ENCODE results near the gene LPP.

DNA sequence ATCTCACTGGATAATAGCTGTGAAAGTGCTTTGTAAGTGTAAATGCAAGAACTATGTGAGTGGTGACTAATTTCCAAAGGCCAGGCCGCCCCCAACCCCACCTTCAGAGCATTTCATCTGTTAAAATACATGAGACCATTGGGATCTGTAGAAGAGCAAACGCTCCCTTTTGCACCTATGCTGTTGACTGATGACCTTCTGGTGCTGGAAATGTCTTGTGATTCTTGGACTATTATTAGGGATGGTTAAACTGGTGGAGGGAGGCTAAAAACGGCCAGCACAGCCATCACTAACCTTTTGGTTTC lies 196.7 kb upstream of the LPP start:
- RRBS, 2 experiments = no CpG with 5 or more reads among the region's 3 CpGs

GRCh38 chr3:187979481-187979993 lies 174.4 kb upstream of the LPP start:
- RRBS, 2 experiments = no CpG with 5 or more reads among the region's 2 CpGs

- RRBS, 2 experiments = no CpG with 5 or more reads among the region's 2 CpGs
Measured at GRCh38 chr3:187994103-187994628, 159.8 kb upstream of the LPP start.

GRCh38 chr3:188051724-188052064 lies 102.3 kb upstream of the LPP start:
- RRBS, 2 experiments = 52% methylated on average over 2 of the region's 9 CpGs; no CpG with 5 or more reads in 1 of the 2 experiments

DNA sequence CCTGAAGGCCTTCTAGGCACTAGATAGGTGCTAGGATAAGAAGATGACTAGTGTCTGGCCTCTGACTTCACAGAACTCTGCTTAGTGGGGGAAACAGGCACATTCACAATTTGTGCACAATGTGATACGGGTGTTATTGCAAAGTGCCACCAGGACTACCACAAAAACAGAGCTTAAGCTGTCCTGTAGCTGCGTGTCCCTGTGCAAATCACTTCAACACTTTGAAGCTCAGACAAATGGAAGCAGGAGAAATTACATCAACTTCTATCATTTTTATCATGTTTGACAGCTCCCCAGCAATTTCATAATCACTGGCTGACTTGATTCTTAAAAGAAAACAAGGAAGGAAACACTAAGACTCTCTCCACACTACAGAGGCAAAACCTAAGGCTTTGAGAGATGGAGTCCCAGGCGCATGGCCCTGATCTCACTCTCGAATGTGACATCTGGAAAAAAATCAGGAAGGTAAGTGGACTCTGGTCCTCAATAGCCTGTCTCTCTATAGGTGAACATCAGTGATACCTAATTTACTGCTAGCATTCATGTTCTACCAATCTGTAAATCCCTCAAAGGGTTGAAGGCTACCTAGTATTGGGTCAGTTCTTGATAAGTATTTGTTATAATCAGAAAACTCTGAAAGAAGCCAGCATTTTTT lies 81.3 kb upstream of the LPP start:
- RRBS, 2 experiments = no CpG with 5 or more reads among the region's 4 CpGs

GRCh38 chr3:188153519-188154543 lies at the start of gene LPP:
Gene LPP, plus strand, starts transcription at chr3:188154157.
- RRBS, 2 experiments = 1 to 2% methylated on average over 30 to 38 of the region's 93 CpGs

DNA sequence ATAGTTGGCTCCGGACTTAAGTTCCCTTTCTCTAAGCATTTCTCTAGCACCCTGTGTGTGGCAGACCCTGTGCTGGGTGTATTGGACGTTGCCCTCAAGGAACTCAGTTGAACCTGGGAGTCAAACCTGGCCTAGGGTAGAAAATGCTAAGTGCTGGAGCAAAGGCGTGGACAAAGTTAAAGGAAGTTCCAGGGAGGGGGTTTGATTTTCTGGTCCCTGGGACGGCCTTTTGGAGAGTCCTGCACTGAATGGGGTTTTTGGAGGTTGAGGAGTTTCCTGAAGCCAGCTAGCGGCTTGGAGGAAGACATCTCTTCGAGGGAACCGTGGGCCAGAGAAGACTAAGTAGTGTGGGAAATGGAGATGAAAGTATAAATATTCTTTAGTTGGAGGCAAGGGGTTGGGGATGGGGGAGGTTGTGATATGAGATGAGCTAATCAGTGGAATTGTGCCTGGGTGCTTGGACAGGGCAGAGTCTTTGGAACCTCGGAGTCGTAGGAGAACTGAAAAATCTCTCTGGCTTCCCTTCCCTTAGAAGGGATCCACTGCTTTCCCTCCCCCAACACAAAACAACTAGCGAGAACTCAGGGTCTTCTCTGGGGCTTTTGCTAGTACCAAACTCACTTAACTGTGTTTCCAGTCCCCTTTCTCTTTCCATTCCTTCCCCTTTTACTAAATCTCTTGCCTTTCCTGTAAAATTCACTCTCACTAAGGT lies 902 bp downstream of the LPP start:
- RRBS, 2 experiments = no CpG with 5 or more reads among the region's 10 CpGs

GRCh38 chr3:188212052-188213005 lies 58.4 kb downstream of the LPP start:
- RRBS, 2 experiments = no CpG with 5 or more reads among the region's 12 CpGs

DNA sequence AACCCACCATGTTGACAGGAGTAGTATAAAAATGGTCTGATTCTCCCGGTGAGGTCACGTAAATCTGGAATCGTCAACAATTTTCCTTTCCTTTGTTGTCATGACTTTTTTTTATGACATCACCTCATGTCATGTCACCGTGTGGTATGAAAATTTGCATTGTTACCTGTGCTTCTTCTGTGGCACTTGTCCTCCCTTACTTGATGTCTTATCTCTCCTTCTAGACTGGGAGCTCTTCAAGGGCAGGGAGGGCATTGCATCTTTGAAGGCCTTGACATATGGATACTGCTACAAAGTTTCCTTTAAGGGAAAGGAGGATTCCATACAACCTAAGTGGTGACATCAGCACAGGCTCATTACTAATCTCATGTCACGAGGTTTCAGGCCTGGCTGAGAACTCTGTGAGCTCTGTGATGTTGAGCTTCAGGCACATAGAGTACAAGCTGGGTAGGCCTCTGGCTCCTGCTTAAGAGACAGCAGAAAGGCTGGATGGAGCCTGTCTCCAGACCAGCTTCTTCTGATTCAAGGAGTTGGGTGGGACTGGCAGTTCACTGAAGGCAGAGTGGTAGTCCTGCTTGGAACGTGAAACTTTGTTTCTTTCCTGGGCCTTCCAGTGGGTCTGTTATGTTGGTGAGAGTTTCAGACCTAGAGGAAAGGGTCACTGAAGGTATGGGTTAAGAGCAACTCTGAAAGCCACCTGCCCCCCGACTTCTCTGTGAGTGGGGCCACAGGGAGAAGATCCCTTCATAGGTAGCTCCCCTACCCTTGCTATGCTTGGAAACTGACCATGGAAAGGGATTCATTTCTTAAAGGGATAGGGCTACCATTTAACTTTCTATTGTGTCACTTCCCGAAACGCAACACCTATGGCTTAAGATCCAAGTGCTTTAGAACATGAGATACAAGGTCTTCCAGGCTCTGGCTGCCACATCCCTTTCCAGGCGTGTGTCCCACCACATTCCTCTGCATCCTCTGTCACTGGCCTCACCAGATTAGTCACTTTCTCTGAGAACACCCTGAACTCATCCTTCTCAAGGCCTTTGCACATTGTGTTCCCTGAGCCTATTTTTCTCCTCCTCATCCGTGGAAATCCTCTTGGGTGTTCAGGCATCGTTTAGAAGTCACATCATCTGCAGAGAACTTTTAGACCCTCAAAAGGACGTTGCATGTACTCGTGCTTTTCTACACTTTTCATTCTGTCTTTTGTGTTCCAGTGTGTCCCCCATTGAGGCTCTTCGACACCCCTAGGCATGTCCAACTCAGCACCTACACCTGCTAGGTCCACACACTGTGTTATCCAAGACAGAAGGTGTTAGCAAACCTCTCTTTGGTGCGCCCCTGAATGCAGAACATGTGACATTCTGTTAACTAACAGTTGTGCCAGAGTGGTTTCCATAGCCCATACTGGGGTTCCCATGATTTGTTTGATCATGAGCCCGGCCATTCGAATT lies 66.7 kb downstream of the LPP start:
- RRBS, 2 experiments = no CpG with 5 or more reads among the region's 18 CpGs

DNA sequence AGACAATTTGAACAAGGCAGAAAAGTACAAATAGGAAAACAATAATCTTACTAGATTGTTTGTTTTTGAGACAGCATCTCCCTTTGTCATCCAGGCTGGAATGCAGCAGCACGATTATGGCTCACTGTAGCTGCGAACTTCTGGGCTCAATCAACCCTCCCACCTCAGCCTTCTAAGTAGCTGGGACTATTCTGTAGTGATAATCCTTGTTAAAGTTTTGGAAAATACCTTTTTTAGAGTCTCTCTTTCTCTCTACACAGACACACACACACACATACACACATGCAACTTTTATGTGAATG lies 107.1 kb downstream of the LPP start:
- RRBS, 2 experiments = no CpG with 5 or more reads among the region's 2 CpGs

- RRBS, 2 experiments = no CpG with 5 or more reads among the region's 6 CpGs
Measured at GRCh38 chr3:188272346-188272850, 118.4 kb downstream of the LPP start.

GRCh38 chr3:188348423-188349320 lies 194.7 kb downstream of the LPP start:
- RRBS, 2 experiments = no CpG with 5 or more reads among the region's 9 CpGs

DNA sequence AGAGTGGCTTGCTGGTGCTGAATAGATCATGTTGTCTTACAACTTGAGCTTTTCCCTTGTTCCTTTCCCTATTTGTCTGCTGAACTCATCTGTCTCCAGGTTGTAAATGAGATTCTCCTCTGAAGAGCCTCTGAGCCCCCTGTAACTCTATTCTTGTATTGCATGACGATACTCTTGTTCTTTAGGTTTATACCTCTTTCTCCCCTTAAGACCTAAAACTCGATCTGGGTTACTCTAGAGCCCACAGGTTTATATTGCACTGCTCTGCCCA lies 205.7 kb downstream of the LPP start:
- RRBS, 2 experiments = no CpG with 5 or more reads among the region's 2 CpGs

DNA sequence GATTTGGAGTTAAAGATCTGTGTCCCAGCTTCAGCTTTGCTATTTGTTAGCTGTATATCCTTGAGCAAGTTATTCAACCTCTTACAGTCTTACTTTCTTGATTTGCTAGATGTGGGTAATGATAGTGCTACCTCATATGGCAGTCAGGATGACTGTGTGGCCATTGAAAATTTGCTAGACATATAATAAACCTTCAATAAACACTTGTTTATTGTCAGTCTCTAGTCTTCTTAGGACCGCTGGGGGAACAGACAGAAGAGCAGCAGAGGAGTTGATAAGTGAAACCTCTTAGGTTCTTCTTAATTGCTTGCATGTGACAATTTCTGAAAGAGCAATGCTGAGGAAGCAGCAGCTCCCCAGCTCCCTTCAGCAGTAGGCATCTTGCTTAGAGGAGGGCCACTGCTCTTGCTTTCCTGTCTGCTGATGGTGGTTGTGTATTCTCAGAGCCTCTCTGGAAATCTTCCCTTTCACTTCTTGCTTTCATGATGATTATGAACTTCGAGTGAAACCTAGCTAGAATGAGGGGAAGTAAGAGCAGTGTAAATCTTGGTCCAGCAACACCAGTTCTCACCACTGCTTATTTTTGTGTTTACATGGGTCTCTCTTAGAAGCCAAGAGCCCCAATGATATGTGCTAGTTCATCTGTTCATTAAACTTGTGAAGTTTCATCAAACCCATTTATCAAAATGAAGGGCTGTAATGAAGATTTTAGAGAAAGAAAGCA lies 246.5 kb downstream of the LPP start:
- RRBS, 2 experiments = no CpG with 5 or more reads among the region's 2 CpGs

DNA sequence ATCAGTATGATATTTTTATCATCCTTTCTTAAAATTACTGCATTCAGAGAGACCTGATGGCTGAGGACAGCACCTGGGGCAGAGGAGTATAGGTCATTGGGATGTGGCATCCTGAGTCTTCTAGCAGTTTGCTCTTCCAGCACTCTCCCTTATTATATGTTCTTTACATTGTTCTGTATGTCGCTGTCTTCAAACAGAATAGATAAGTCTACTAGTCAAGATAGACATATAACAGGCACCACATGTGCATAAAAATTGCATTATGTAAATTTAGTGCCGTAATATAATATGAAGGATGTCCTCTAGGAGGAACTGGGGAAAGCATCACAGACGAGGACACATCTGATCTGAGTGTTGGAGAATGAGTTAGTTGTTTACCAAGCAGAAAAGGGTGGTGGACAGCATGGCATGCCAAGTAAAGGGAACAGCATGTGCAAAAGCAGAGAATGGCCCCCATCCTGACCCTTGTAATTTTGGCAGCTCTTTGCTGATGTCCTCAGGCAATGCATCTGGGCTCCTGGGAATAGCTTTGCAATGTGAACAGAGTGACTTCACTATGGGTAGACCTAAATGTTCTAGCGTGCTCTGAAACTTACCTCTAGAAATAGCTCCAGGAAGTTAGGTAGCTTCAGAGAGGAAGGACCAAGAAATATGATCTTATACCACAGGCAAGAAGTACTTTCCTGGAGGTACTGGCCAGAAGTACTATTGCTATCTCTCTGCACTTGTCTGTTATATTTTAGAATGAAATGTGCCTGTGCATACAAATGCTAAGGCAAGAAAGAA lies 263.3 kb downstream of the LPP start:
- RRBS, 2 experiments = no CpG with 5 or more reads among the region's 4 CpGs

DNA sequence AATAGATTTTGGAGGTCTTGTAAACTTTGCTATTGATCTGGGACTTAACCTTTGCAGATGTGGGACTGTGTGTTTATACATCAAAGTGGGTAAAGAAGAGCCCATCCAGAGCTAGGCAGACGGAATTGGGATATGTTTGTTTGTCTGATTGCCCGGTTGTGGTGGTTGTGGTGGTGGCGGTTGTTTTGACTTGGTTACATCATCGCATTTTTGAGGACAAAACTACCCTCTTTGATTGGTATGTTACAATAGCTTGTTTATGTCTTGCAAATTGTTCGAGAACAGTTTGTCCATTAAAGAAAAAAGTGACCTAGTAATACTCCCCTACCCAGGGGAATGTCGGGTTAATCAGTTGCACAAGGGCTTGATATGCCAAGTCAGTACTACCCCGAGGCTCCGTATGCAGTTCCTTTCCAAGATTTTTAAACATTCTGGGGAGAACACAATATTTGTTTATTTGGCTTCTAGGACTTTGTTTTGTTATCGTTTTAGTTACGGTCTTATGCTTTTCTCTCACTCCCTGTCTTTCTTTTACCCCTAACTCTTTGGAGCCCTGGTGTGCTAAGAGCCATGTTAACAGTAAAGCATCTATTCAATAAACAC lies 315.3 kb downstream of the LPP start:
- RRBS, 2 experiments = no CpG with 5 or more reads among the region's 10 CpGs

DNA sequence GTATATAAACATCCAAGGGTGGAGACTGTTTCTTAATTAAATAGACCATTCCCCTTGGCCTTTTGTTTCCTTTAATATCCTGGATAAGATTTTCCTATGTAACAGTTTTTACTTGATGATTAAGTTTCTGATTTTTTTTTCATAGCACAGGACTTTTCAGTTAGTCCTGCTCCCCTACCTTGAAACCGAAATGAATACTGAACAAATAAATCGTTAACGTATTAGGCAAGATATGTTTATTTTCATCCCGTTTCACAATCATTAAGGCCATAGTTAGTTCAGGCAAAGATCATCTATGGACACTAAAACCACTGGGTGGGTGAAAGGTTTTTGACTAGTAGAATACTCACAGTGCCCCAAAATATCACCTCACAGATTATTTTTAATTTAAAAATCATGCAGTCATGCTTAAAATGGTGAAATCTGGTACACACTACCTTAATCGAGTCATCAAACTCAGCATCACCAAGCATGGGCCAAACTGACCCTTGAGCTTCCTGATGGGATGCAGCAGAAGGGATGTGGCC lies 364.9 kb downstream of the LPP start:
- RRBS, 2 experiments = no CpG with 5 or more reads among the region's 5 CpGs

DNA sequence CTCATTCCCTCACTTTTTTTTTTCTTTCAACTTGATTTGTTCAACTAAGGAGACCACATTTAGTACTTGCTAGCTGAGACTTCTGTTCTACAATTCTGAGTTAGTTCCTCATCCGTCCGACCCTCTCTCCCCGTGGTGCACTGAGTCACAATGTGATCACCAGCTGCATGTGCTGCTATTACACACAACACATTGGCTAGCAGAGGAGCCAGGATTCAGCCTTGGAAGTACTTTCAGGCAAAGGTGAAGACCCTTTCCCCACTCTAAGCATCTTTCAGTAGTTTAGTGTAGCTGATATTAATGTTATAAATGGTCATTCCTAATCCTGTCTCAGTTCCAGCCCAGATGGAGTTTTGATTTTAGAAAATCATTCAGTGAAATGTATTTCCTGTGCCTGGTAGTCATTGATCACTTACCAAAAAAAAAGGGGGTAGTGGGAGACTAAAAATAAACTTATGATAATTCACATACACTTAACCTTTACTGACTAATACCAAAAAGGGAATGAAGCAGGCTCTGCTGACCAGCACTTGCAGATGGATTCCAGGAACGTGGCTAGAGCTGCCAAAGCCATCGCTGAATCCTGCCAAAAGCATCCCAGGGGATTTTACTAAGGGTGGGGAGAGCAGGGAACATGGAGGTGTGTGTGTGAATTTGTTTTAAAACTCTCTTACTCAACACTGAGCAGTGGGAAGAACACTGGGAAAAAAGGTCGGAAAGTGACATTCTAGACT lies 424.8 kb downstream of the LPP start:
- RRBS, 2 experiments = no CpG with 5 or more reads among the region's 6 CpGs

DNA sequence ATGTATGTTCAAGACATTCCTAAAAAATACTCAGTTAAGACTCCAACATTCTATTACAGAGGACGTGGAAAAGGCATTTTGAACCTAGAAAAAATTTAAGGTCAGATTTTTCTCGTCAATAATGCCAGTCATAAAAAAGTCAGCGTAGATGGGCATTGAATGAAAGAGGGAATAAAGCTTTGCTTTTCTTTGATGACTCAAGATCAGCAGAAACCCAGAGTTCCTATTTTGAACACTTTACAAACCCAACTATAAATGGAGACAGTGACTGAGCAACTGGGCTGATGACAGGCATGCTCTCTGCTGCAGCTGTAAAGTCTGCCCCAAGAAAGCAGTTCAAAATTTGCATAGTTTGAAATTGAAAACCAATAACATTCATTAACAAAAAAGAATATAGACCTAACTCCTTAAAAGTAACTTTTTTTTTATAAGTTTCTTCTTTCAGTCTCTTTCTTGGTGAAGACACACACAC lies 452.7 kb downstream of the LPP start:
- RRBS, 2 experiments = no CpG with 5 or more reads among the region's 3 CpGs

- RRBS, 2 experiments = no CpG with 5 or more reads among the region's 4 CpGs
Measured at GRCh38 chr3:188640810-188641547, 487.0 kb downstream of the LPP start.